Mammary epithelial cell (primary cell): ENCODE measurements around a stretch of chr6.

DNA sequence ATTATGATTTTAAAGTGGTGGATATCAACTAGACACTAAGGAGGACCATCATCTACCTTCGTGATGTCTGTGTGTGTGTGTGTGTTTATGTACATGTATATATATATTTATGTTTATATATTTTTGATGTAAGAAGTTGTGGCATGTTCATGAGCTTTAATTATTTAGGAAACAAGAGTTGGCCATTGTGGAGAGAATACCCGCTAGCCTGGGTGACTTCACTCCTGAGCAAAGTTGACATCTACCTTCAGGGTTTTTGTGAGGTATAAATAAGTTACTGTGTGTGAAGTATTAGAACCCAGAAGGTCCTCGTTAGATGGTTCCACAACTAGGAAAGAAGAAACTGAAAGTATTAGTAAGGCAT lies 153.5 kb downstream of the JARID2 start:
- CAGE, long polyA plus RNA: no peak
- RRBS: no CpG with 5 or more reads among the region's 3 CpGs

DNA sequence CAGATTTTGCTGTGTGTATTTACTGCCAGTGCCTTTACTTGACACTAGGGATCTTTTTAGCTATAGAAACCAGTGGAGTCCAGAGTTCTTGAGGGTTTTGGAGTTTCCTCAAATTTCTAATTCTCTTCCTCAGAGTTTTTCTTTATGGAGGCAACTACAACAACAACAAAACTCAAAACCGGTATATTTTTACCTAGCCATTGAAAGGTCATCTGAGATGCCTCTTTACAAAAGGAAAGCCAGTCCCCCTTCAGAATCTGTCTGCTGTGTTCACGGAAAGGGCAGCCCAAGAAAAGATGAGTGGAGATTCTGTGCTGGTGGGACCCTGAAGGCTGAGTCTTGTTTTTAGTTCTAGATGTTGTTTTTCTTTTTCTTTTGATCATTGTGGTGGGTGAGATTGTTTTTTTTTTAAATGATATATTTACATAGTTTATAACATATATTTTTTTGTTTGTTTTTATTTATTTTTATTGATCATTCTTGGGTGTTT lies 168.5 kb downstream of the JARID2 start:
- CAGE, long polyA plus RNA: no peak
- RRBS: no CpG with 5 or more reads among the region's 2 CpGs

GRCh38 chr6:15505446-15506139 lies 157.2 kb downstream of the DTNBP1 start:
- CAGE, long polyA plus RNA: no peak
- RRBS: no CpG with 5 or more reads among the region's 20 CpGs

GRCh38 chr6:15520422-15521107 lies 142.3 kb downstream of the DTNBP1 start:
- CAGE, long polyA plus RNA: no peak
- RRBS: no CpG with 5 or more reads among the region's 18 CpGs

- CAGE, long polyA plus RNA: no peak
- RRBS: no CpG with 5 or more reads among the region's 6 CpGs
Observed at GRCh38 chr6:15621269-15622164, 41.3 kb downstream of the DTNBP1 start.

DNA sequence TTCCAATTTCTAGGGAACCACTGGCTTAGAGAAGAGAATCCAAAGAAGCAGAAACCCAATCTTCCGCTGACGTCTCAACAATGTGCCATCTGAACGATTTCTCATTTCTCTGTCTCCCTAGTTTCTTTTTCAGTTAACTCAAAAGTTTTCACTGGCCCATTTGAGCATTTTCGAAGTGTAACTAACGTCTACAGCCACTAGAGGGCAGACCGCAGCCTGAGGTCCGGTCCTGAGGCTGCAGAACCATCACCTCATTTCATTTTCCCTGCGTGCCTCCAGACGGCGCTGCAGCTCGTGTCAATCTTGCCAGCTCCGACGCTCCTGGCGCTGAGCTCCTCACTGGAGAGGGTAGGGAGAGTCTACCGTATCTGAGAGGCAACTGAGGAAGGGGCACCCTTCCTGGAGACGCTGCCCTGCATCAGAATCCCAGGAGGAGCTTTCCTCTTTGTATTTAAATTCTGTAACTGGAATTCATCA lies 28.4 kb upstream of the DTNBP1 start:
- CAGE, long polyA plus RNA: no peak
- RRBS: no CpG with 5 or more reads among the region's 16 CpGs

- CAGE, long polyA plus RNA: no peak
- RRBS: no CpG with 5 or more reads among the region's 2 CpGs
Observed at GRCh38 chr6:15881180-15881496, 218.3 kb upstream of the DTNBP1 start.

DNA sequence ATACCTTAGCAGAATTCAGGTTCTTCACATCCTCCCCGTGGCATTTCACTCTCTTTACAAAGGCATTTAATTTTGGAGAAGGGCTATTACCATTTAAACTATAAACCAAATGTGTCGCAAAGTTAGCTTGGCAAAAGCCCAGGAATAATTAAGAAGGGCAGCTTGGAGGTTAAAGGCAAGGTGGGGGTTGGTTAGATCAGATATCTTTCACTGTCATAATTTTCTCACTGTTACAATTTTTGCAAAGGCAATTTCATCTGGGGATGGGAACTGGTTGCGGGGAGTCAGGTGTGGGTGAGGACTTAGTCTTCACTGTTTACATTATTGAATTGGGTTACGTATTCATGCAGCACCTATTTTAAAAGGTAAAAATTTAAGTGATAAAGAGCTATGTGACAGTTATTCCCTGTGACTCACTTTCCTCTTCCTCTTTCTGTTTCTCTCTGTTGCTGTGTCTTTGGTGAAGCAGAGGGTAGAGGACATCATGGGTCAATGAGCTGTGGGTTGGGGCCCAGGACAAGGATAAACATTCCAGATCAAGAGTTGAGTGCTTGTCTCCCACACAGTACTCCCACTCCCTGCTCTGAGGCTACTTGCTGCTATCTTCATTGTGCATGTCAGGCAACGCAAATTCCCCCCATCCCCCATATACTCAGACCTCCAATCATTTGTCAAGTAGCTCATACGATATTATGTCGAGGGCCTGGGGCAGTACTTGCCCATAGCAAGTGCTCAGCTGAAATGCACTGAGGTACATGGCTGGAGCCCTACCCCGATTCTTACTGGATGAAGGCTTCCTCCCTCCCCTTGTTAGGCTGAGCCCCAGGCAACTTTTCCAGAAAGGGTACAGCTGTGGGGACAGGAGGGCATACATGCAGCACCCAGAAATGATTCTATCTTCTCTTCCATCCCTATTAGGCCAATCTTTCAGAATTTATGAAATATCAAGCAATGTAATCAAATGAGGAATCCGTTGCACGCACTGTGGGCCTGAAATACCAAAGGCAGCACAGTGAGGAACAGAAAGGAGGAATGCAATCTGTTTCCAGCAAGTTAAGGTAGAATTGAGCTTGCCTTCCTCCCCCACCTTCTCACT lies 223.0 kb upstream of the MYLIP start:
- CAGE, long polyA plus RNA: no peak
- RRBS: no CpG with 5 or more reads among the region's 10 CpGs

- CAGE, long polyA plus RNA: no peak
- RRBS: no CpG with 5 or more reads among the region's 4 CpGs
Observed at GRCh38 chr6:16136970-16137687, 8.2 kb downstream of the MYLIP start.

- CAGE, long polyA plus RNA: no peak
- RRBS: no CpG with 5 or more reads among the region's 4 CpGs
Observed at GRCh38 chr6:16235578-16236189, 2.7 kb upstream of the GMPR start.

GRCh38 chr6:16240857-16241053 lies 2.4 kb downstream of the GMPR start:
- CAGE, long polyA plus RNA: no peak
- RRBS: no CpG with 5 or more reads among the region's 6 CpGs

DNA sequence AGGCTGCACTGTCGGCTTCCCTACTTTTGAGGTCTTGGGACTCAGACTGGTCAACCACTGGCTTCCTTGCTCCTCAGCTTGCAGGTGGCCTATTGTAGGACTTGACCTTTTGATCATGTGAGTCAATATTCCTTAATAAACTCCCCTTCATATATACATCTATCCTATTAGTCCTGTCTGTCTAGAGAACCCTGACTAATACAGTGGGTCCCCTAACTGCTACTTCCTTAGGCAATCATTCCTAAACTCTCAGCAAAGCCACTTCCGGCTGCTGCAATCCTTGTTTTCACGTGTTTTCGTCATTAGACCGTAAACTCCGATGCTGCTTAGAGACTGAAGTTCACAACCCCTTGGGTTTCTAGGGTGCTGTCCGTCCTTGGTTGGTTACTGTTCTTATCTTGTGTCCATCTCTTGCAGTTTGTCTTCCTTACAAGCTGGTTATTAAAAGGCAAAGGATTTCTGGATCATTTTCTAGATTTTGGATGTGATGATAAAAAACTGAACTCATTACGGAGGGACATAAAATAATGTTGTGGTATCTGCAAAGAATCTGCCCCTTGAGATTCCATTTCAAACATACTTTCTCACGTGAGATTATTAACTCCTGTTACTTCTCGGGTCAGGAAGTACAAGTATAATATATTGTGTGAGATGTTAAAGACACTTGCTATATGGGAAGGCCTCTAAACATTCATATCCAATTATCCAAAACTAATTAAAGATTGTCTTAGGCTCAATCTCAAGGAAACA lies 106.4 kb downstream of the GMPR start:
- CAGE, long polyA plus RNA: no peak
- RRBS: no CpG with 5 or more reads among the region's 10 CpGs

GRCh38 chr6:16487692-16488644 lies 249.6 kb downstream of the GMPR start:
- CAGE, long polyA plus RNA: no peak
- RRBS: no CpG with 5 or more reads among the region's 8 CpGs

- CAGE, long polyA plus RNA: no peak
- RRBS: no CpG with 5 or more reads among the region's 10 CpGs
Observed at GRCh38 chr6:16492944-16493704, 254.7 kb downstream of the GMPR start.

DNA sequence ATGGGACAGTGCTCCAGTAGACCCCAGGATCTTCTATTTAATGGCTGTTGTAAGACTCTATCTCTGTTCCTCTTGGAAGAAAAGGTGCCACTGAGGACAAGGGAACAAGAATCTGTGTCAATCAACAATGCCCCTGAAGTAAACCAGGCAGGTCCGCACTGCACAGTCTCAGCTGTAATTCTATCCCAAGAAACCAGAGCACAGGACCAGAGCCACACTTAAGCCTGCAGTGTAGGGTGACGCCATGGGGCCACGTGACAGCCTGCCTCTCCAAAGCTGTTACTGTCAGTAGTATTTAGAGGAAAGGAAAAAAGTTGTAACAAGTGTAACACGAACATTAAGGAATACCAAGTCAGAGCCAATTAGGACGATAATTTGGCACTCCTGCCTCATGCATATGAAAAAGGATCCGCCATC lies 80.1 kb downstream of the ATXN1 start:
- CAGE, long polyA plus RNA: no peak
- RRBS: no CpG with 5 or more reads among the region's 6 CpGs

DNA sequence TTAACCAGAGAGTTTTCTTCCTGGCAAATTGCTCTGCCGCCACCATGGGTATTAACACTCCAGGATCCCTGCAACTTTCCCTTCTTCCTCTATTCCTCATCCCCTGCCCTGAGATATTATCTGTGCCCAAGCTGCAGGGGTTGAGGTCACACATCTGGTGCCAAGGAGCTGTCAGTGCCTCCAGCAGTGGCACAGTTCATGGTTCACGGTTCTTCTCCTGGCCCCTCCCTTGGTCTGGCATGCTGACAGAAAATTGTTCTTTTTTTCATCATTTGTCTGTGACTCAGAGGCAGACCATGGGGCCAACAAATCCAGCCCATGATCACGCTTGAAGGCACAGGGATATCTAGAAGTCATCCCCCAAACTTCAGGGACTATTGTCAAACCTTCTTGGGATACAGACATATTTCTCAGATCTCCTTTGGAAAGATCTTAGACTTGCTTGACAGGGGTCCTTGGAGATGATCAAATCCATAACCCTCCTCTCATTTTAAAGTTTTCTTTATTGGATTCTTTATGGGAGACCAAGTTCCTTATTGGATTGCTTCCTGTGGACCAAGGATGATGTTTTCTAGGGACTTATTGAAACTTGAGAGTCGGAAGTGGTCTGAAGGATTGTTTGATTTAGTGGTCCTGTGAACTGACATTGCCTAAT lies 77.4 kb downstream of the ATXN1 start:
- CAGE, long polyA plus RNA: no peak
- RRBS: no CpG with 5 or more reads among the region's 4 CpGs

DNA sequence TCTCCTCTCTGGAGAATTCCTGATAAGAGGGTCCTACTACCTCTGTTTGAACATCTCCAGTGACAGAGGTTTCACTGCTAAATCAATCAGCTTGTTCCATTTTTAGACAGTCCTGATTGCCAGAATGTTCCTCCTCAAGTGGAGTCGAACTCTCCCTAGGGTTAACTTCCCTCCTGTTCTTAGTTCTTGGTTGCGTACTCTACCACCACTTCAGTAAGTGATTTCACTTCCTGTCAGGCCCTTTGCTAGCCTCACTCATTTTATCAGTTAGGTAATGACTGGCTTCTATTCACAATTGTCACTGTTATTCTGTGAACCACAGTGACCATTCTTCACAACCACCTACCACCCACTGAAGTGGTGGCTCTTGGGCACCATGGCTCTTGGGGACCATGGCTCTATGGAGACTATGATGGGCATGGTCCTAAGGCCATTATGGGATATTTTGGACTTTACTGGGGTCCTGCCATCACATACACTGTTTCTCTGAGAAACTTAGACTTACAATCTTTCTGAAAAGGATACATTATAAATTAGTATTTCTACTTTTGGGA lies 66.5 kb downstream of the ATXN1 start:
- CAGE, long polyA plus RNA: no peak
- RRBS: no CpG with 5 or more reads among the region's 2 CpGs

DNA sequence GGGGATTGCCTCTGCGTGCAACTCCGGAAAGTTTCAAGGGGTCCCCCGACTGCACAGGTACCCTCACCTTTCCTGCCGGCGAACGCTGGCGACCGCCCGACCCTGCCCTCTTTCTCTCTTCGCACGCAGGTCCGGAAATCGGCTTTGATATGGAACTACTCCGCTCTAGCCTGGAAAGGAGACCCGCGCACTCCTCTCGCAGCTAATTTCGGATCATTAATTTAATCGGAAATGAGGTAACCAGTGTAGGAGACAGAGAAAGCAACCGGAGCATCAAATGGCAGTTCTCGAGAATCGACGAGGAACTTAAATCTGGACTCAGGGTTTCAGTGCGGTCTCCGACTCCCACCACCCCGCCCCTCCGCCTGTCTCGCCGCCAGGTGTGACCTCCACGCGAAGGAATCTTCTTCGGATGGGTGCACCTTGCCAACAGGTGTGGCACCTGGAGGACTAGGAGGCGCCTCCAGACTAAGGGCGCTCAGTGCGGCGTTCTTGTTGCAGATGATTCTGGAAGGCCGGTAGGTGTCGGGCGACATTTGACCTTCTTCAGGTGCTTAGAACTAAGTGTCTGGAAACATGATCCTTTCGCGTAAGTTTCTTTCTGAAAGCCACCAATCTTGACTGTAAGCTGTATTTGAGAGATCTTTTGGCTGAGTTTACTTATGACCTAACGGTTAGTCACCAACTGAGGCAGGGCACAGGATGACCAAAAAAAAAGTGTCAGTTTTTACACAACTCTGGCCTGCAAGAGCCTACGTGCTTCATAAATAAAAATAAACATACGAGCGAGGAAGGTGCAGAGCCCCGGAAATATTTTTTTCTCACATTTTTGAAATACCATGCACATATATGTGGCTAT lies 1.2 kb upstream of the ATXN1 start:
- CAGE, long polyA plus RNA: no peak
- RRBS: 1% methylated on average over 11 of the region's 46 CpGs

GRCh38 chr6:16770751-16771417 lies 9.6 kb upstream of the ATXN1 start:
- CAGE, long polyA plus RNA: no peak
- RRBS: no CpG with 5 or more reads among the region's 14 CpGs

- CAGE, long polyA plus RNA: no peak
- RRBS: no CpG with 5 or more reads among the region's 8 CpGs
Observed at GRCh38 chr6:16836325-16837012, 75.2 kb upstream of the ATXN1 start.